GM12878 (cell line): ENCODE measurements around the genes TMEFF1 and ALDOB.

DNA sequence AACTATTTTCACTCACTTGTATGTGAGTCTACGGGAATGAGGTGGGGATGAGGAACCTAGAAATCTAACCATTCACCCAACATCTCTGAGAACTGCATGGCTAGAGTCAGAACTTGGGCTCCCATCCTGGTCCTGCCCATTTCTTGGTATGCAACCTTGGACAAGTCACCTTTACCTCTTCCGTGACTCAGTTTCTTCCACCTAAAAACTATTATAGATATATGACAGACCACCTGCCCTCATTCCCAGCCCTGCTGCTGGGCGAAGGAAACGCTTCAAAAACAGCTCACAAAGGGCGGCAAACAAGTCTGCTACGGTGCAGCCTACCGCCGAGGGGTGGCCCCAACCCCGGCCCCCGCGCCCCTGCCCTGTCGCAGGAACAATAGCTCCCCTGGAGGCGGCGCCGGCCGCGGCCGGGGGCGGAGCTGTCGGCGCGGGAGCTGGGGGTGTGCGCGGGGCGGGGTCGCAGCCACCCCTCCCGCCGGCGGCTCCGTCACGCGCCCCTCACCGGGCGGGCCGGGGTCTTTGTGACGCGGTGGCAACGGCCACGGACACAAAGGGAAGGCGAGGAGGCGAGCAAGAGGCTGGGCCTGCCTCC is at the start of gene TMEFF1:
Gene TMEFF1, plus strand, starts transcription at position 522 of the 598 bp plus-strand sequence.
- RAMPAGE, long total RNA: no peak
- RRBS, 2 experiments: 2% methylated on average over 25 of the region's 41 CpGs
CAGE:
- cytosol, long polyA minus RNA: no peak
- cytosol, long polyA plus RNA: no peak
- long polyA plus RNA: no peak
- nucleolus, long total RNA: no peak
- nucleus, long polyA plus RNA: no peak
- nucleus, long total RNA: no peak

- RAMPAGE, long total RNA: no peak
- RRBS, 2 experiments: no CpG with 5 or more reads among the region's 5 CpGs
CAGE:
- cytosol, long polyA minus RNA: no peak
- cytosol, long polyA plus RNA: no peak
- long polyA plus RNA: no peak
- nucleolus, long total RNA: no peak
- nucleus, long polyA plus RNA: no peak
- nucleus, long total RNA: no peak
Observed at GRCh38 chr9:101354297-101355007, 30.4 kb downstream of the BAAT start.

DNA sequence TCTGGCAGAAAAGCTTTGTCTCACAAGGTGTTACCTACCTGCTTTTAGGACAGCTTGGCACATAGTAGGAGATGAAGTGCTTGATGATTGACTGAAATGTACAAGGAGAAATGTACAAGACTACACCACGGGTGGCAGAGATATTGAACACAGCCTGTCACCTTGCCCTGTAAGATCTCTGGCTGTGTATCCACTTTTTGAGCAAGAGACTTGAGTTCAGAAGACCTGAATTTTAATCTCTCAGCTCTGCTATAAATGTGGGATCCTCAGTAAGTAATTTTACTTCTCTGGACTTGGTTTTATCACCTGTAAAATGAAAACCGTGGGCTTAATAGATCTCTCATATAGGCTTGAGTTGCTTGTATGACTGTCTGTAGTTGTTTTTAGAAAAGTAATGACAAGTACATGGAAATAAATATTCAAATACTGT is 15.6 kb downstream of the ALDOB start:
- RAMPAGE, long total RNA: no peak
- RRBS, 2 experiments: no CpG with 5 or more reads among the region's 2 CpGs
CAGE:
- cytosol, long polyA minus RNA: no peak
- cytosol, long polyA plus RNA: no peak
- long polyA plus RNA: no peak
- nucleolus, long total RNA: no peak
- nucleus, long polyA plus RNA: no peak
- nucleus, long total RNA: no peak

- RAMPAGE, long total RNA: no peak
- RRBS, 2 experiments: no CpG with 5 or more reads among the region's 8 CpGs
CAGE:
- cytosol, long polyA minus RNA: no peak
- cytosol, long polyA plus RNA: no peak
- long polyA plus RNA: no peak
- nucleolus, long total RNA: no peak
- nucleus, long polyA plus RNA: no peak
- nucleus, long total RNA: no peak
Observed at GRCh38 chr9:101427486-101427715, 8.2 kb downstream of the ALDOB start.

DNA sequence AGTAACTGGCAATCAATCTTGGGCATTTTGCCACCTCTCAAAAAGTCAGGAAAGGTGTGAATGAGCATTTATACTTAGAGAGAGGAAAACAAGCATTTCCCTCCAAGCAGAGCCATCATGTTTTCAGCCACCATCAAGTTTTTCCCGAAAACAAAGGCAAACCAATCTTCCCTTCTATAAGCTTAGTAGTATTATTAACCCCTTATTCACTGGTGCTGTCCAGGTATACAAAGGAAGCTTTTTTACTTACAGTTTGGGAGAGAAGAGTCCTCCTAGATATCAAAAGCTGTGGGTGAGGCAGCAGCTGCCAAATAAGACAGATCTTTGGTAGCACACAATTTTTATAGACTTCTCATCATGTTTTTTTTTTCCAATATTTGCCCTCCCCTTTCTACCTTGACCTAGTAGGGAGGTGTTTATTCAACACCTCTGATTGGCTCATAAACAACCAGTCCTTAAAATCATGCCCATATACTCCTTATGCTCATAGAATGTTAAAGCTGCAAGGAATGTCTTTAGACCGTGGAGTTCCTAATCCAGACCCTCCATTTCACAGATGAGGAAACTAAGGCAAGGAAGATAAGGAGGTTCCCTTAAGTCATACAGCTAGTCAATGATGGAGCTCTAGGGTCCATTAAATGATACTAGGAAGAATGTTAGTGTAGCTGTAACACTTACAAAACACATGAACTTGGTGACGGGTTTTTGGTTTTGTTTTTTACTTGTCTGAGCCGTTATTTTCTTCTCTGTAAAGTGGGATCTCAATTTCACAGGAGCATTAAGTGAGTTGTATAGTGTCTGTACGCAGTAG is at the start of gene ALDOB:
Gene ALDOB, minus strand, starts transcription at position 316 of the 811 bp plus-strand sequence.
- RAMPAGE, long total RNA: no peak
- RRBS, 2 experiments: no CpG with 5 or more reads among the region's 5 CpGs
CAGE:
- cytosol, long polyA minus RNA: no peak
- cytosol, long polyA plus RNA: no peak
- long polyA plus RNA: no peak
- nucleolus, long total RNA: no peak
- nucleus, long polyA plus RNA: no peak
- nucleus, long total RNA: no peak

DNA sequence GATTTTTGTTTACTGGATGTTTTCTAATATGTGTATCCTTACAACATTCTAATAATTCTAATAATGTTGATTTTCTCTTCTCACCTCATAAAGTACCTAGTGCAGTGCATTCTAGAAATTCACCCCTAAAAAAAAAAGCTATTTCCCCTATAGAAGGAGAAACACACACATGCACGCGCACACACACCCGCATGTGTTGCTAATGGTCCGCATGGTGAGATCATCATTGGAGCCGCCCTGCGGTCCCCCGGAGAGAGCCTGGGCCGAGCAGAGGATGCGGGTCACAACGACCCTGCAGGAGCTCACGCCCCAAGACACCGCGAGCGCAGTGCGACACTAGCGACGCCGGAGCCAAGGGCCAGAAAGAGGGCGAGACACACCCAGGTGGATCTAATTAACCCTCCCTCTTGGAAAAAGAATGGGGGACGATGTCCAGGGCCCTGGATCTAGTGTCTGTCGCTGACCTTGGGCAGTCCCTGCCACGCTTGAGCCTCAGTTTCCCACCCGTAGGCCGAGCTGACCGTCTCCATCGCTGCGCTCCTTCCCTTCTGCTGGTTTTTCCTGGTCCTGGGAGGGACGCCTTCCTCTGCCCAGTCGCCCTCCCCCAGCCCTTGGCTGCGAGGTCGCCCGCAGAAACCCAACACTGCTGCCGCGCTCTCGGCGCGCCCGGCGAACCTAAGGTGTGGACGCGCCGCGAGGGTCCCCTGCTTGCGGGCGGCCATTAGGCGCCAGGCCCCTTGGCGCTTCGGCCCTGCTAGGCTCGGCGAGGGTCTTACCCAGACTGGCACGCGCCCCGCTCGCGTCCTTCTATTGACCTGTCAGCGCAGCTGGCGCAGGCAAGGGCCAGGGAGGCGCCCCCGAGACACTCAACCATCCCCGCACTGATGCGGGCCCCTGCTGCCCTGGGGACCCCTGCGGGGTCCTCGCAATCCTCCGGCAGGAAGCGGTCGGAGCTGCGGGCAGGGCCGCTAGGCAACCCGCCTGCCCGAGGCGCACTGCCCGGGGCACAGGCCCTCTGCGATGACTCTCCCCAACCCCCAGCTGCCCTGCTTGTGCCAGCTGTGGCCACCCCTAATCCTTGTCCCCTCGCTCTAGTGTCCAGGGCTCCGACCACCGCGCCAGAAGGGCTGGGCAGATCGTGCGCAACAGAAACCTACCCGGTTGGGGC is 797 bp downstream of the PGAP4 start:
- RAMPAGE, long total RNA: no peak
- RRBS, 2 experiments: 14 to 47% methylated on average over 20 of the region's 80 CpGs
CAGE:
- cytosol, long polyA minus RNA: no peak
- cytosol, long polyA plus RNA: no peak
- long polyA plus RNA: no peak
- nucleolus, long total RNA: no peak
- nucleus, long polyA plus RNA: no peak
- nucleus, long total RNA: no peak

- RAMPAGE, long total RNA: no peak
- RRBS, 2 experiments: 3 to 9% methylated on average over 4 of the region's 25 CpGs
CAGE:
- cytosol, long polyA minus RNA: no peak
- cytosol, long polyA plus RNA: no peak
- long polyA plus RNA: no peak
- nucleolus, long total RNA: no peak
- nucleus, long polyA plus RNA: no peak
- nucleus, long total RNA: no peak
Observed at GRCh38 chr9:101704908-101705822, 33.3 kb downstream of the GRIN3A start.

DNA sequence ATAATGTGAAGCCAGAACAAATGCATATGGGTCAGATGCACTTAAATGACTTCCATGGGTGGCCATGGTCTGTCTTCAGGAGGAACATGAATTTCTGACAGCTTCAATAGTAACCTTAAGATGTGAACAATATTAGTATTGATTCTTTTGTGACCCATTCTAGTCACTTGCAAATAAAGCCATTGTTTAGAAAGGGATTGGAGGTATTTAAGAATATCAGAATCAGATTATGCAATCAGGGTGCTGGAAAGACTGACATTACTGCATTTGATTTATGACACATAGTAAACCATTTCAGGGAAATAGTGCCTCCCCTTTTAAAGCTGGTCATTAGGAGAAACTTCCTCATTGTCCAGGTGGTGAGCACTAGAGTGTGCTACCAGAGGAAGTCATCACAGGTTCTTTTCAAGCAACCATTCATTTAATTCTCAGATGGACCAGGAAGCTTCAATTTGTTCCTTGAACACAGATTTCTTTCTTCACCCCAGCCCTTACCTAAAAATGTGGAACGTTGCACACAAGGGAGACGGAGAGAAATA is 32.1 kb downstream of the GRIN3A start:
- RAMPAGE, long total RNA: no peak
- RRBS, 2 experiments: no CpG with 5 or more reads among the region's 2 CpGs
CAGE:
- cytosol, long polyA minus RNA: no peak
- cytosol, long polyA plus RNA: no peak
- long polyA plus RNA: no peak
- nucleolus, long total RNA: no peak
- nucleus, long polyA plus RNA: no peak
- nucleus, long total RNA: no peak

GRCh38 chr9:104748628-104749177 is 1.2 kb downstream of the NIPSNAP3A start:
- RAMPAGE, long total RNA: no peak
- RRBS, 2 experiments: no CpG with 5 or more reads among the region's 7 CpGs
CAGE:
- cytosol, long polyA minus RNA: no peak
- cytosol, long polyA plus RNA: no peak
- long polyA plus RNA: no peak
- nucleolus, long total RNA: no peak
- nucleus, long polyA plus RNA: no peak
- nucleus, long total RNA: no peak

- RAMPAGE, long total RNA: start-site peak on the minus strand at chr9:104775475-104775496, 46 and 68 reads in 2 replicates
- RRBS, 2 experiments: no CpG with 5 or more reads among the region's 4 CpGs
CAGE:
- cytosol, long polyA minus RNA: no peak
- cytosol, long polyA plus RNA: no peak
- long polyA plus RNA: no peak
- nucleolus, long total RNA: start-site peak on the minus strand at chr9:104775475-104775483, 34 reads
- nucleus, long polyA plus RNA: start-site peak on the minus strand at chr9:104775461-104775493, 163 and 118 reads in 2 replicates
- nucleus, long total RNA: start-site peak on the minus strand at chr9:104775469-104775478, 46 reads
Observed at GRCh38 chr9:104775091-104775825, 11.3 kb downstream of the NIPSNAP3B start.

GRCh38 chr9:104788368-104788611 is 24.4 kb downstream of the NIPSNAP3B start:
- RAMPAGE, long total RNA: no peak
- RRBS, 2 experiments: no CpG with 5 or more reads among the region's 1 CpG
CAGE:
- cytosol, long polyA minus RNA: no peak
- cytosol, long polyA plus RNA: no peak
- long polyA plus RNA: no peak
- nucleolus, long total RNA: no peak
- nucleus, long polyA plus RNA: no peak
- nucleus, long total RNA: no peak

GRCh38 chr9:104810815-104811666 is 47.1 kb downstream of the NIPSNAP3B start:
- RAMPAGE, long total RNA: no peak
- RRBS, 2 experiments: no CpG with 5 or more reads among the region's 9 CpGs
CAGE:
- cytosol, long polyA minus RNA: no peak
- cytosol, long polyA plus RNA: no peak
- long polyA plus RNA: no peak
- nucleolus, long total RNA: no peak
- nucleus, long polyA plus RNA: no peak
- nucleus, long total RNA: no peak

- RAMPAGE, long total RNA: no peak
- RRBS, 2 experiments: no CpG with 5 or more reads among the region's 7 CpGs
CAGE:
- cytosol, long polyA minus RNA: no peak
- cytosol, long polyA plus RNA: no peak
- long polyA plus RNA: no peak
- nucleolus, long total RNA: no peak
- nucleus, long polyA plus RNA: no peak
- nucleus, long total RNA: no peak
Observed at GRCh38 chr9:104843004-104843727, 79.2 kb downstream of the NIPSNAP3B start.

DNA sequence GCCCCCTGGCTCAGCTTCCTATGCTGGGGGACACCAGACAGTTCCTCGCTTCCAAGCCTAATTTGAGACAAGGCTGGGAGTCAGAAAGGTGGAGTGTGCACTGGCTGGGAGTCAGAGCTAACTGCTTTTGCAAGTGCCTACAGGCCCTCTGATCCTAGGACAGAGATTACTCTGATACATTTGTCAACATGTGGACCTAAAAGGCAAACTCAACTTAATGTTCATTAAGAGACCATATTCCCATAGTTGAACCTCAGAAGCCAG is 80.8 kb downstream of the NIPSNAP3B start:
- RAMPAGE, long total RNA: no peak
- RRBS, 2 experiments: no CpG with 5 or more reads among the region's 1 CpG
CAGE:
- cytosol, long polyA minus RNA: no peak
- cytosol, long polyA plus RNA: no peak
- long polyA plus RNA: no peak
- nucleolus, long total RNA: no peak
- nucleus, long polyA plus RNA: no peak
- nucleus, long total RNA: no peak

GRCh38 chr9:104852740-104853492 is 75.0 kb downstream of the ABCA1 start:
- RAMPAGE, long total RNA: no peak
- RRBS, 2 experiments: no CpG with 5 or more reads among the region's 9 CpGs
CAGE:
- cytosol, long polyA minus RNA: no peak
- cytosol, long polyA plus RNA: no peak
- long polyA plus RNA: no peak
- nucleolus, long total RNA: no peak
- nucleus, long polyA plus RNA: no peak
- nucleus, long total RNA: no peak

DNA sequence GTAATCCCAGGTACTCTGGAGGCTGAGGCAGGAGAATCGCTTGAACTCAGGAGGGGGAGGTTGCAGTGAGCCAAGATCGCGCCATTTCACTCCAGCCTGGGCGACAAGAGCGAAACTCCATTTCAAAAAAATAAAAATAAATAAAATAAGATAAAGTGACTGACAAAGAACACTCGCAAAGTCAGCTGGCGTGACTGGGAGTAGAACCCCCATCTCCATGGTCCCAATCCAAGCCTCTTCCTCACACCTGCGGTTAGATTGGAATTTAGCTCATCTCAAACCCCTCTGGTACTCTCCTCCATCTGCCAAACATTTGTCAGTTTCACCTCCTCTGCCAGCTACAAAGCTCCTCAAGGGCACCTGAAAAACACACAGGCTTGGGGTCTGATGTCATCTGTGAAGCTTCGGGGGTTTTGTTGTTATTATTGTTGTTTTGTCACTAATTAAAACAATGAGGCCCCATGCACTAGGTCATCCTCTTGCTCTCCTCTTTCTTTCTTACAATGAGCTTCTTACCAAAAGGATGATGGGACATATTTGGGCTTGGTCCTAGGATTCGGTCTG is 42.8 kb downstream of the ABCA1 start:
- RAMPAGE, long total RNA: no peak
- RRBS, 2 experiments: no CpG with 5 or more reads among the region's 10 CpGs
CAGE:
- cytosol, long polyA minus RNA: no peak
- cytosol, long polyA plus RNA: no peak
- long polyA plus RNA: no peak
- nucleolus, long total RNA: no peak
- nucleus, long polyA plus RNA: no peak
- nucleus, long total RNA: no peak

- RAMPAGE, long total RNA: no peak
- RRBS, 2 experiments: no CpG with 5 or more reads among the region's 3 CpGs
CAGE:
- cytosol, long polyA minus RNA: no peak
- cytosol, long polyA plus RNA: no peak
- long polyA plus RNA: no peak
- nucleolus, long total RNA: no peak
- nucleus, long polyA plus RNA: no peak
- nucleus, long total RNA: no peak
Observed at GRCh38 chr9:104912531-104913425, 15.2 kb downstream of the ABCA1 start.

- RAMPAGE, long total RNA: no peak
- RRBS, 2 experiments: no CpG with 5 or more reads among the region's 5 CpGs
CAGE:
- cytosol, long polyA minus RNA: no peak
- cytosol, long polyA plus RNA: no peak
- long polyA plus RNA: no peak
- nucleolus, long total RNA: no peak
- nucleus, long polyA plus RNA: no peak
- nucleus, long total RNA: no peak
Observed at GRCh38 chr9:104923852-104924296, 4.1 kb downstream of the ABCA1 start.

DNA sequence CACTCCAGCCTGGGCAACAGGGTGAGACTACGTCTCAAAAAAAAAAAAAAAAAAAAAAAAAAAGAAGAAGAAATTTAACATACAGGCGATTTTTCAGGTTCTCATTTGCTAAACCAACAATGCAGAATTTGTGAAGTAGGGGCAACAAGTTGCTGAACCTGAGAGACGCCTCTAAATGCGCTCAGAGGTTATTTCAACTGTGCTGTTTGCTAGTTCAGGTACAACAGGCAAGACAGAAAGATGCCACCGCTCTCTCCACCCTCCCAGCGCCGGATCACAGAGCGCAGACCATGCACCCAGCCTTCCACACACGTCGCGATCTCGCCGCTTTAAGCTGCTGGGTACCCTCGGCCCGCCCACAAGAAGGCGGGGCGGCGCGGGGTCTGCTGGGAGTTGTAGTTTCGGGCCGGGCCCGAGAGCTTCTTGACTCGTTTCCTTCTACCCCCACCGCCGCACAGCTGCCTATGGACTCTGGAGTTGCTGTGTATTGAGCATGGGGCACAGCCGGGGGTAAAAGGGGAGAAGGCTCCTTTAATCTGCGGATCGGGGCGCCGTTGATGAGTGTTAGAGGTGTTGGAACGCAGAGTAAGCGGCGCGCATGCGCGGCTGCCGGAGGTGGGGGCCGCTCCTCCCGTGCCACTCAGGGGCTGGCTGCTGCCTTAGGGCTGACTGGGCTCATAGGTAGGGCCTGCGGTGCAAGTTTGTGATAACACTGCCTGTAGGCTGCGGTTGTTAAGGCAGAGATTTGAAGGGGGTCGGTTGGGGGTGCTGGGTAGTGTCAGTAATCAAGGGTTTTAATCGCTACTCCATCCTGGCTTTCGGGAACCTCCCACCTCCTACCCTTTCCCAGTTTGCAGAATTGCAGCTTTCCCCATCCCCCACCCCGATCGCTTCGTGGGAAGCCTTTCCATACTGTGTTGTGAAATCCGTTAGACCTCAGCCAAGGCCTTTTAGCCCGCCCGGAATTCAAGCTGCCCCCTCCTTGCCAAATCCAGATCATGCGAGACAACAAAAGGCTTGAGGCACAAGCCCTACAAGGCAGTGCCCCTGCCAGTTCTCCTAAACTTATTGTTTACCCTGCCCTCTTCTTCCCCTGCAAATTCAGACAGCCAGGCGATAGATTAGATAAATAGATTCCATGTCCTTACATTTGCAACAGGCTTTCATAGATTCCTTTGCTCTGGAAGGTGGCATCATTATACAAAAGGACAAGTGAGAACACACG is 40.4 kb upstream of the ABCA1 start:
- RAMPAGE, long total RNA: no peak
- RRBS, 2 experiments: 0 to 5% methylated on average over 1 to 12 of the region's 53 CpGs
CAGE:
- cytosol, long polyA minus RNA: no peak
- cytosol, long polyA plus RNA: no peak
- long polyA plus RNA: no peak
- nucleolus, long total RNA: no peak
- nucleus, long polyA plus RNA: no peak
- nucleus, long total RNA: no peak

DNA sequence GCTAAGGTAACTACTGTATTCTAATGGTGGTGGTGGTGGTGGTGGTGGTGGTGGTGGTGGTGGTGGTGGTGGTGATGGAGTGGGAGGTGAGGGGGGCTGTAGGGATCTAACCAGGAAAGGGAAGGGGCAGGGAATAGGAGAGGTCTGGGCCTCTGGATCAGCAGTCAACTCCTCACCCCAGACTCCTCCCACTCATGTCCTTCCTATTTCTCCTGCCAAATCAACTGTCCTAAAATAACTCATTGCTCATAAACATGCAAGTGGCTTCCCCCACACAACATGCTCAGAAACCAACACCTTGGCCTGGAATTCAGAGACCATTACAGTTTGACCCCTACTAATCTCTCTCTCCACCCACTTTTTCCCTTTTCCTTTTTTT is 8.5 kb upstream of the FSD1L start:
- RAMPAGE, long total RNA: no peak
CAGE:
- cytosol, long polyA minus RNA: no peak
- cytosol, long polyA plus RNA: no peak
- long polyA plus RNA: no peak
- nucleolus, long total RNA: no peak
- nucleus, long polyA plus RNA: no peak
- nucleus, long total RNA: no peak